Measurements from ENCODE around the gene CHD3.

- PRO-cap = no peak
These were observed 21.5 kb downstream of the SLC35G6 start for GRCh38 chr17:7502407-7503570.

DNA sequence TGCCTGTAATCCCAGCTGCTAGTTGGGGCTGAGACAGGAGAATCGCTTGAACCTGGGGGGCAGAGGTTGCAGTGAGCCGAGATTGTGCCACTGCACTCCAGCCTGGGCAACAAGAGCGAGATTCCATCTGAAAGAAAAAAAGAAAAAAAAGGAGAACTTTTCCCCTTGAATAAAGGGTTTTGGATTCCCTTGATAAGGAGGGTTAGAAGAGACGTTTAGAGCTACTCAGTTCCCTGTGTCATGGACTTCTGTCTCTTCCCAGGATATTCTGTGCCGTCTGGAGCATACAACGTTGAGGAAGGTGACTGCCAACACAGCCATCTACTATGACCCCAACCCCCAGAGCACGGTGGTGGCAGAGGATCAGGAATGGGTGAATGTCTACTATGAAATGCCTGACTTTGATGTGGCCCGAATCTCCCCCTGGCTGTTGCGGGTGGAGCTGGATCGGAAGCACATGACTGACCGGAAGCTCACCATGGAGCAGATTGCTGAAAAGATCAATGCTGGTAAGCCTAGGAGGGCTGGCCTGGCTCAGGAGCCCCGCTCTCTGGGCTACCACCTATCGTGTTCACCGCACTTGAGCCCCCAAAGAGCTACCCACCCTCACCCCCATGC, 27.5 kb downstream of the SLC35G6 start:
- PRO-cap = no peak

GRCh38 chr17:7510533-7511383, 29.5 kb downstream of the SLC35G6 start:
- PRO-cap = no peak

DNA sequence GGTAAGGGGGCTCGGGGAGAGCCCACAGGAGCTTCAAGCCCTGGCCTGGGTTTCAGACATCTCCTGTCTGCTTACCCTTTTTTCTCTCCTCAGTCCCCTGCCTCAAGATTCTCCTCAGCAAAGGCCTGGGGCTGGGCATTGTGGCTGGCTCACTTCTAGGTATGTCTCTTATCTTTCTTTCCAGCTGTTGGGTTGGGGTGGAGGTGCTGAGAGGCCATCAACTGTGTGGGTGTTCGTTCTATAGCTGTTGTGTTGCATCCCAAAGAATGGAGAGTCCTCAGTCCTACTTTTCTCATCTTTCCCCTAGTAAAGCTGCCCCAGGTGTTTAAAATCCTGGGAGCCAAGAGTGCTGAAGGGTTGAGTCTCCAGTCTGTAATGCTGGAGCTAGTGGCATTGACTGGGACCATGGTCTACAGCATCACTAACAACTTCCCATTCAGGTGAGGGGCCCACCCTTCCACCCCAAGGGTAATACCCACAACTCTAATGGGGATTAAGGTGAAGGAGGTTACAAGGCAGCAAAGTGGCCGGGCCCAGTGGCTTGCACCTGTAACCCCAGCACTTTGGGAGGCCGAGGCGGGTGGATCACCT, 2.1 kb downstream of the MPDU1 start:
- PRO-cap = no peak

DNA sequence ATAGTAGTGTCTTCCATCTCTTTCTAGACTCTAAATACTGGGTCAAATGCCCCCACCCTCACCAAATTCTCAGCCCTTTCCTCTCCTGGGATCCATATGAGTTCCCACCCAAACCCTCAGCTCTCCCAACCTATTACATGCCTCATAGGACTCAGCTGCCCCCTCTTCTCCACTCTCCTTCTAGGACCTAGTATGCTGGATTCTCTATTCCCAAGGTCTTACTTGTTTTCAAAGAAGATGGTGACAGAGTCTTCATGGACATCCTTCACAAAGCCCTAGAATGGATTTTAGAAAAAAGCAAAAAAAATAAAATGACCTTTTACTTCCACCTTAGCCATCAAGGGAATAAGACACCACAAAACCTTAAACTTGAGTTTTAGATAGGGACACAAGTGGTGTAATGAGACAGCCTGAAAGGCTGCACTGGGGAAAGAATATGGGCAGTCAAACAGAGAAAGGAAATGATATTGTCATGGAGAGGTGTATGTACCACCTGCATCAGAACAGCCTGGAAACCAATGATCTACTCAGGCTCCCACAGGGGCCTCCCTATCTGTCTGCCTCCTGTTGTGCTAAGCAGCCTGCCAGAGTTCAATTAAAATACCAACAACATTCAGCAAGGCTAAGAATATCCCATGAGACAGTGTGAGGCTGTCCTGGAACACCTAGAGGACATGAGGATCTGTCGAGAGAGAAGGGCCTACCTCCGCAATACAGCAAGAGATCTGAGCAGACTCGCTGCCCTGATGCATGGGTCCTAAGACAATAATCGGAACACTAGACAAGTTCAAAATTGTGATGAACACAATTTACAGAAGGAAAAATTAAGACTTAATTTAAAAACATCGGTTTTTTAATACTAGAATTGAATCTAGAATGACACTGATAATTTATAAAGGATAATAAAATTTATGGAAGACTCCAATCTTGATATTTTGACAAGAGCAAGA, 8.5 kb downstream of the FXR2 start:
- PRO-cap = no peak

DNA sequence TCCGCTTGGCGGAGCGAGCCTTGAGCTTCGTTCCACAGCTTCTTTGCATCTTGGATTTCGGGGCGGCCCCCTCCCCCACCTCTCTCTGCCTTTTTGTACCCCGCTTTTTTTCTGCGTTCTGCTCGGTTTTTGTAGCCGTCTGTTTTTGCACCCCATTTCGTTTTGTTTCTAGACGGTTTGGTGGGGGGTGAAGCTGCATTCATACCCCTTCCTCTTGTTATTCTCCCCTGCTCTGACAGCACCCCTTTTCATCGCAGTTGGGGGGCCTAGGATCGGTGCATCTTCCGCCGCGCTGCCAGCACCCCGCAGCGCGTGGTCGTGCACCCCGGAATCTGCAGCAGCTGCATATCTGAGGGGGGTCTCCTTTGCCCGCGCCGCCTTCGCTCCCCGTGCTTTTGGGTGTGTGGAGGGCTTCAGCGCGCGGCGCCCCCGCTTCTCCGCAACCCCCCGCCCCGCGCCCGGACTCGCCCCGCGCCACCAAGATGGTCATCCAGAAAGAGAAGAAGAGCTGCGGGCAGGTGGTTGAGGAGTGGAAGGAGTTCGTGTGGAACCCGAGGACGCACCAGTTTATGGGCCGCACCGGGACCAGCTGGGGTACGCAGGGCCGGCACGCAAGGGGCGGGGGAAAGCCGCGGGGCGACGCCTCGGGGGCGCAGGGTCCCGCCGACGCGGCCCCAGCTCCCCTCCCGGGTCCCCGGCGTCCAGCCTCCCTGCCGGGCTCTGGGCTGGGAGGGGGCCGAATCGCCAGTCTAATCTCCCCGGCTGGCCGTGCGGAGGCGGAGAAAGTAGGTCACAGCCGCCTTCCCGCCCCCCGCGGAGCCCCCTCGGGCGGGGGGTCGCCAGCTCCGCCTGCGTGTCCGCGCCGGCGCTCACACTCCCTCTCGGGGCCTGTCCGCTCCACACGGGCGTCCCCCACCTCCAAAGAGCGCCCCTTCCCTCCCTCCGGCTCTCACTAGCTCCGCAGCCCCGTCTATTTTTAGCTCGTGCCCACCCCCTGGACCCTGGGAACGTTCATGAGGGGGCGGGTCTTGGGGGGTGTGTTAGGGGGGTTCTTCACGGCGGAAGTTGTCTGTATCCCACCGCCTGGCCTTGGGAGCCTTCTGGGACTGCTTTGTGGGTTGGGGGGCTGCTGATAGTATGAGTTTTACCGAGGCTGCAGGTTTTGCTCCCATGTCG, 699 bp downstream of the ATP1B2 start:
- PRO-cap = bidirectional peak, plus-strand start at position 874 of the sequence, minus-strand start at position 722 of the sequence; unidirectional peak, minus-strand start at position 954 of the sequence

DNA sequence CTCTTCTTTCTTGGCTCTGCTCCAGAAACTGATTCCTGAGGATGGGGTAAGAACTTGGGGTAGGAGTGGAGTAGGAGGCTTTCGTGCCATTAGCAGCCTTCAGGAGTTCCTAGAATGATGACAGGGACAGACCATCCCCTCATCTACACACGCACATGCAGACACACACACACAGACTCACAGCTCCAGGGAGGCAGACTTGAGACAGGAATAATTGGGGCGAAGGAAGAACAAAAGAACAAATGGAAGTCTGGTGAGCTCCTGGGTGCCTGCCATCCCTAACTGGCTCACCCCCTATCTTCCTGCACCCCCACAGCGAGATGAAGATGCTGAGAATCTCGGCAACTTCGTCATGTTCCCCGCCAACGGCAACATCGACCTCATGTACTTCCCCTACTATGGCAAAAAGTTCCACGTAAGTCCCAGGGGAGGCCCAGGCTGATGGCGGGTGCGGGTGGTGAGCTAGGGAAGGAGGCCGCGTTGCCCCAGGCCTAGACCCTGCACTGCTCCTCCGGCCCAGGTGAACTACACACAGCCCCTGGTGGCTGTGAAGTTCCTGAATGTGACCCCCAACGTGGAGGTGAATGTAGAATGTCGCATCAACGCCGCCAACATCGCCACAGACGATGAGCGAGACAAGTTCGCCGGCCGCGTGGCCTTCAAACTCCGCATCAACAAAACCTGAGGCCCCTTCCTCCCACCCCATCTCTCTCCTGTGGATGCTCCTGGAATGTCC, 4.7 kb downstream of the ATP1B2 start:
- PRO-cap = no peak

DNA sequence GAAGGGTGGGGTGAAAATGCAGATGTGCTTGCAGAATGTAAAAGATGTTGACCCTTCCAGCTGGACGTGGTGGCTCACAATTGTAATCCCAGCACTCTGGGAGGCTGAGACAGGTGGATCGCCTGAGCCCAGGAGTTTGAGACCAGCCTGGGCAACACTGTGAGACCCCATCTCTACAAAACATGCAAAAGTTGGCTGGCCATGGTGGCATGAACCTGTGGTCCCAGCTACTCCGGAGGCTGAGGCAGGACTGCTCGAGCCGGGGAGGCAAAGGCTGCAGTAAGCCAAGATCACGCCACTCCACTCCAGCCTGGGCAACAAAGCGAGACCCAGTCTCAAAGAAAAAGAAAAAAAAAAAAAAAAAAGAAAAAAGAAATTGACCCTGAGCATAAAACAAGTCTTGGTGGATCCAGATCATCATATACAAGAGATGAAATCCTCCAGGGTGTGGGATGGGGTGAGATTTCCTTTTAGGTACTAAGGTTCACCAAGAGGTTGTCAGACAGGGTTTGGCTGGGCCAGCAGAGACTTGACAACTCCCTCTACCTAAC, 17.8 kb downstream of the ATP1B2 start:
- PRO-cap = no peak

- PRO-cap = no peak
These were observed 1.1 kb upstream of the DNAH2 start for GRCh38 chr17:7716486-7716736.

GRCh38 chr17:7809189-7809723, 24.8 kb upstream of the KDM6B start:
- PRO-cap = no peak

DNA sequence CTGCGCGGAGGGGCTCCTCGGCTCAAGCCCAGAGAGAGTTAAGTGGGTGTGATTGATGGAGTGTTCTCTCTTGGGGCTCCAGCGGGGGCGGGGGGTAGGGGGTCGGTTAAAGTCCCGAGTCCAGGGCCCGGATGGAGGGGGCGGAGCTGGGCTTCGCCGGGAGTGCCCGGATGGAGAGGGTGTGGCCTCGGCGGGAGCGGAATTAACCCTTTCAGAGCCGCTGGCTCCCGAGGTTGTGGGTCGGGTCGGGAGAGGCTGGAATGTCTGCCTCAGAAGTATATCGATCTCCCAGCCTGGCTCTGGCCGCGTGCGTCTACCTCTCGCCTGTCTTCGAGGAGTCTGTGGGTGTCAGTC, 8.1 kb downstream of the KDM6B start:
- PRO-cap = bidirectional peak, plus-strand start at position 214 of the sequence, minus-strand start at position 133 of the sequence

GRCh38 chr17:7858156-7858358, 254 bp downstream of the CYB5D1 start:
- PRO-cap = no peak

DNA sequence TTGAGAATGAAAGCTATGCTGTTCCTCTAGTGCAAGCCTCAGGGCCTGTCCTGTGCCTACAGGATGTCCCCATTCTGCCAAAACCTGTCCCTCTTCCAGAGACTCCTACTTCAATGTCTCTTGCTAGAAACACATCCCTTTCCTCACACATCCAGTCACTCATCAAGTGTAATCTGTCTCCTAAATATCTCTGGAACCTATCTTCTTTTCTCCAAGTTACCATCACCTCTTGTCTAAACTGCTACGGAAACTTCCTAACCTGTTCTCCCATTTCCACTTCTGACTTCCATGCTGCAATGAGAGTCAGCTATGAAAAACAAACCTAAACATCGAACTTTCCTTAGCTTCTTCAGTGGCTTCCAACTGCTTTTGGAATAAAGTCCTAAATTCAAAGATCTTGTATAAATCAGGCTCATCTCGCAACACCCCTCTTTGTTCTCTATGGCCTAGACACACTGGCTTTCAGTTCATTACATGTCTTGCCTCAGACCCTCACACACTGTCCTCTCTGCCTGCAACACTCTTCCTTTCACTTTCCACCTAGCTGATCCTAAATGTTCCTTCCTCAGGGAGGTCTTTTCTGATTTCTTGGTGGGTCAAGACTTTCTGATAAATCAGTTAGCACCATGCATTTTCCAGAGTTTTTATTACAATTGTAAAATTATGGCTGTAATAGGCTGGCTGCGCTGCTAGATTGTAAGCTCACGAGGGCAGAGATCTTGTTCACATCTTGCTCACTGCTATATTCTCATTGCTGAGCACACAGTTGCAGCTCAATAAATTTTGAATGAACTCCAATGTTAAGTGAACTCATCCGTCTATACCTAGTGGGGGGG, 3.9 kb downstream of the CYB5D1 start:
- PRO-cap = no peak

GRCh38 chr17:7888595-7888974, at the start of gene CHD3:
TSS of gene CHD3 (plus strand) at chr17:7888789.
- PRO-cap = unidirectional peak, minus-strand start at chr17:7888693

GRCh38 chr17:7922821-7923329, 6.8 kb downstream of the KCNAB3 start:
- PRO-cap = bidirectional peak, plus-strand start at chr17:7923030, minus-strand start at chr17:7922922

GRCh38 chr17:7932463-7932930, 491 bp downstream of the CNTROB start:
- PRO-cap = no peak

GRCh38 chr17:7955476-7955811, 23.4 kb downstream of the CNTROB start:
- PRO-cap = no peak

DNA sequence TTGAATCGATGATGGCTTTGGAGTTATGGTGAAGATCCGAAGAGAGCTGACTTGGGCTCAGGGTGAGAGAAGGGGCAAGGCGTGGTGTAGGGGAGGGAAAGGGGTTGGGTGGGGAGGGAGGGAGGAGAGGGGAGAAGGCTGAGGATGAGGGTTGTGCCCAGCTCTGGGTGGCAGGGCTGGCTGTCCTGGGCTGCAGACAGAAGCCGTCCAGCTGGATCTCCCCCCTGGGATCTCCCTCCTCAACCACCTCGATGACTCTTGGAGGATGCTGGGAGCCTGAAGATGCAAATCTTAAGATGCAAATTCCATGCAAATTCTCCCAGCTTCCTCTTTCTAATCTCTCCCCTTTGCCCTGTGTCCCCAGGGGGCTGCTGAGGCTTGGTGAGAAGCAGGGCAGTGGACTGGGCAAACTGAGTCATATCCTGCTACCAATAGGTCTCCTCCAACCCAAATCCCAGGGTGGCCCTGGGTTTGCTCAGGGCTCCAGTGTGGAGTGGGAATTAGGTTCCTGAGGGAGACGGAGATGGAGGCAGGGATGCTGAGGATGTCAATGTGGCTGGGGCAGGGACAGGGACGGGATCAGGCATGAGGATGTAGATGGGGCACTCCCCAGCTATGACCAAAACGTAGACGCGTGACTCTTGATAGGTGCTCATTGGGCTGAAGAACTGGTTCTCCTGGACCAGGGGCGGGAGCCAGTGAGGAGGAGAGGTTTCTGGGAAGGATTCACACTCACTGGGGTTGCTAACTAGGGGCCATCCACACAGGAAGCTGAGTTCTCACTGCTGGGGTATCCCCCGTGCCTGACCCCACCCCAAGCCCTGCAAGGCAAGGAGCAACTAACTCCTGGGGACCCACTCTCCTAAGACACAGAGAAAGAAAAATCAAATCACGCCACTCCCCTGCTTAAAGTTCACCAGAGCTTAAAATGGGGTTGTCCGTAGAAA, 3.6 kb upstream of the ALOX12B start:
- PRO-cap = no peak

- PRO-cap = bidirectional peak, plus-strand start at chr17:8119150, minus-strand start at chr17:8119045
These were observed 731 bp upstream of the ALOXE3 start for GRCh38 chr17:8119008-8119482.

DNA sequence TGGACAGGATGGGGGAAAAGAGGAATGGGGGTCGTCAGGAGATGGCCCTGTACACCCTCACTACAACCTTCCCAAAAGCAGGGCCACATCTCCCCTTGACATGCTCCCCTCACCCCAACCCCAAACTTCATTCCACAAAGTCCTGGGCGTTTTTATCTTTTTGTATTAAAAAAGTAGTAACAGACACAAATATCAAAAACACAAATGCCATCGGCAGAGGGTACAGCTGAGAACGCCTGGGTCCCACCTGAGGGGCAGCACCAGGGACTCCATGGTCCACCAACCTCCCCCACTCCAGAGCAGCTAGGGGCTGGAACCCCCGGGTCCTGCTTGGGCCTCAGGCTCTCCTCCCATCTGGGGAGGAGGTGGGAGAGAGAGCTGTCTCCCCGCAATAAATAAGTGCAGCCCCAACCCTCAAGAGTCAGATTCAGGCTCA, 11.9 kb downstream of the PER1 start:
- PRO-cap = no peak

Measured in fallopian tube (tissue), 1 donor.